Caco-2 (cell line): ENCODE results near the genes KCNN1, ARRDC2 and SSBP4.

DNA sequence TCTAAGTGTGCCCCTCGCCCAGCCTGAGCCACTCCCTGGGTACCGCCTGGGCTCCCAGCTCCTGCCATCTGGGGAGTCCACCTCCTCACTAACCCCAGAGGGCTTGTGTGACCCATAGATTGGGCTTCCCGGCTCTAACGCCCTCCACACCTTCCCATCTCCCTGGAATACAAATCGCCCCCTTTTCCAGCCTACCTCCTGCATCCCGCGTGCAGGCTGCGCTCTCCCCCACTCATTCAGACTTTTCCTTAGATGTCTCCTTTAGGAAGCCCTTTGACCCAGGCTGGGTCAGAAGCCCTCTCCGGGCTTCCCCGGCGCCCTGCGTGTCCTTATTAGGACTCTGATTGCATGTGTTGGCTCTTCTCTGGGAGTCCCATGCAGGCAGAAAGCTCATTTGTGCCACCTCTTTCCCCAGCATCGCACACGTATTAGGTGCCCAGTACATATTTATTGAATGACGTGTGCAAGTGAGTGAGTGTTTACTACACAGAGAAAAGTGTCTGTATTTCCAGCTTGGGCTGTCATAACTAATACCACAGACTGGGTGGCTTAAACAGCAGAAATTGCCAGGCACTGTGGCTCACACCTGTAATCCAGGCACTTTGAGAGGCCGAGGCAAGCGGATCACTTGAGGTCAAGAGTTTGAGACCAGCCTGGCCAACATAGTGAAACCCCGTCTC is 803 bp downstream of the CCDC124 start:
- PRO-cap, result no peak
- RRBS, result no CpG with 5 or more reads among the region's 18 CpGs

GRCh38 chr19:17942454-17943203 is 9.8 kb downstream of the CCDC124 start:
- PRO-cap, result no peak
- RRBS, result 94% methylated on average over 16 of the region's 43 CpGs

GRCh38 chr19:17966765-17967208 is at the start of gene KCNN1:
Gene KCNN1 (plus strand): TSS chr19:17967107.
- PRO-cap, result no peak
- RRBS, result 94% methylated on average over 33 of the region's 47 CpGs

GRCh38 chr19:18000685-18000913 is 7.4 kb upstream of the ARRDC2 start:
- PRO-cap, result no peak
- RRBS, result no CpG with 5 or more reads among the region's 13 CpGs

DNA sequence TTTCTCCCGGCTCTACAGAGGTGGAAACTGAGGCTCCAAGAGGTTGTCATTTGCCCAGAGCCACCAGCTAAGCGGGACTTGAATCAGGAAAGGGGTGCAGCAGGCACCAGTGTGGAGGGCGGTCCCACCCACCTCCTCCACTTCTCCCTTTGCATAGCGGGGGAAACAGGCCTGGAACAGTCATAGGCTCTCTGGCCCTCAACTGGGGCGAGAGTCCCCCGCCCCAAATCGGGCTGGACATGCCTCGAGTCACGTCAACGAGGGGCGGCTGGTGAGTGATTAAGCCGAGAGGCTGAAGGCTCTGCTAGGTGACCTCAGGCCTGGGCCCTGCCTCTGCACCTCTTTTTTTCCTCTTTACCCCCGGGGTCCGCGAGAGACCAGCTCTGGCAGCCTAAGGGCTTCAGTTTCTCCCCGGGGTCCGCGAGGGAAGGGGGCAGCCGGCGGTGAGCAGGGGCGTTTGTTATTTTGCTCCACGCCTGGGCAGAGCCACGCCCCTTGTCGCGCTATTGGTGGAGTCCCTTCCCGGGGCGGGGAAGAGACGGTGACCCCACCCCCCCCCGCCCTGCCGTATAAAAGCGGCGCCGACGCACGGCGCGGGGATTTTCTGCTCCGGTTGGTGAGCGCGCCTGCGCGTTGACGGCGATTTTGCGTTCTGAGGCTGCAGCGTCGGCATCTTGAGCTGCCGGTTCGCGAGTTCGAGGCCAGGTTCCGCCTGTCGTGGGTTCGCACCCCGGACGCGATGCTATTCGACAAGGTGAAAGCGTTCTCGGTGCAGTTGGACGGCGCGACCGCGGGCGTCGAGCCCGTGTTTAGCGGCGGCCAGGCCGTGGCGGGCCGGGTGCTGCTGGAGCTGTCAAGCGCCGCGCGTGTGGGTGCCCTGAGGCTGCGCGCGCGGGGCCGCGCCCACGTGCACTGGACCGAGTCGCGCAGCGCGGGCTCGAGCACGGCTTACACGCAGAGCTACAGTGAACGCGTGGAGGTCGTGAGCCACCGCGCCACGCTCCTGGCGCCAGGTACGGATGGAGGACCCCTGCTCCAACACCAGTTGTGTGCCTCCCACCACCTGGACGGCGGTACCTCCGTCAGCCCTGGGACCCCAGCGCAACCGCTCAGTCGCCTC is at the start of gene ARRDC2:
Gene ARRDC2 (plus strand): TSS at position 599 of the 1,120 bp plus-strand sequence.
- PRO-cap, result no peak
- RRBS, result 96% methylated on average over 48 of the region's 106 CpGs

GRCh38 chr19:18010044-18010640 is 2.2 kb downstream of the ARRDC2 start:
- PRO-cap, result no peak
- RRBS, result 96% methylated on average over 4 of the region's 15 CpGs

DNA sequence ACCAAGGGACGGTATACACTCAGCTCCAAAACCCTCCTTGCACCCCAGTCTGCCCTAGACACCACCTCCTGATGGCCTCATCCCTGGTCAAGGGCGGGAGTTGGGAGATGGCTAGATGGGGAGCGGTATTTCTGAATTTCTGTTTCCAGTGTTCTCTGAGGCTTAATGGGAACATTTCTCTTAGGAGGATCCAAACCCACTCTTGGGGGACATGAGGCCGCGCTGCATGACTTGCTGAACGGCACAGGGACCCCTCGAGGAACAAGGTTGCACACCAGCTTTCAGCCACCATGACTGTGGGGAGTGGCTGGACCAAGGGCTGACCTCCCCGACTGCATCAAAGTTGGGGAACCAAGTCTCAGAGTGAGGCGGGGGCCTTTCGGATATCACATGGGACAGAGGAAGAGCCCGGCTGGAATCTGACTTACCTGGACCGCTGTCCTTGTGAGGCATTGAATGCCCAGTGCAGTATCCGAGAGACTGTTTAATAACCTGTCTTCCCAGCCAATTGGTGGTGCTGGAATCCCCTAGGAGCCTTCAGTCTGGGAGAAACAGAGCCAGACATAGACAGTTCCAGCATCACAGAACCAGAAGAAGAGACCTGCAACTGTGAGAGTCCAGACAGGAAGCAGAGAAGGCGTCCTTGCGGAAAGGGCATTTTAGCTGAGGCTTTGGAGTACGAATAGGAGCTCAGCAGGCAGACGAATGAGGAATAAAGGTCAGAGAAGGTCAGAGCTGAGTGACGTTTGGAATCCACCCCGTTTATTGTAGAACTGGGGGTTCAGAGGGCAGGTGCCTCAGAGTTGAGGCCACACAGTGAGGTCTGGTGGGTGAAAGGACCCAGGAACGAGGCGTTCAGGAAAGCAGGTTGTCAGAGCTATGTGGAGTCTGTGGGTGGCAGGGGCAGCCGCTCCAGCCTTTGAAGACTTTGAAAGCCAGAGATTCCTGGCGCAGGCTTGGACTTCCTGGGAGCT is 5.0 kb downstream of the ARRDC2 start:
- PRO-cap, result no peak
- RRBS, result no CpG with 5 or more reads among the region's 23 CpGs

- PRO-cap, result no peak
- RRBS, result no CpG with 5 or more reads among the region's 16 CpGs
Observed at GRCh38 chr19:18090971-18091660, 4.4 kb upstream of the IL12RB1 start.

DNA sequence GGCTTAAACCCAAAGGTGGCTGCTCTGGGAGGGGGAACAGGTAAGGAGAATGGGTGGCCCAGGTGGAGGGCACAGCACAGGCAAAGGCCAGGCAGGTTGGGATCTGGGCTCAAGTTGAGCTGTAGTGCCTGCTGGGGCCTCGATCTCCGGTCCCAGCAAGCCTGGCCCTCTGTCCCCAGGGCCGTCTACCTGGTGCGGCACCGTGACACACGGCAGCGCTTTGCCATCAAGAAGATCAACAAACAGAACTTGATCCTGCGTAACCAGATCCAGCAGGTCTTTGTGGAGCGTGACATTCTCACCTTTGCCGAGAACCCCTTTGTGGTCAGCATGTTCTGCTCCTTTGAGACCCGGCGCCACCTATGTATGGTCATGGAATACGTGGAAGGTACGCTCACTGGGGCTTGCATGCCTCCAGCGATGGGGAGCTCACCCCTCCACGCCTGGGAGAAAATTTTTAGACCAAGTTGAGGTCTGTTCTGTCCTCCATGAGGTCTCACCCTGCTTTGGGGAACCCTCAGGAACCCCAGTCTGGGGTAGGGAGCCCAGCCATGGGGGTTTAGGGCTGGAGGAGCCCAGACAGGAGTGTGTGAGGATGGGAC is 22.5 kb upstream of the PIK3R2 start:
- PRO-cap, result no peak
- RRBS, result no CpG with 5 or more reads among the region's 16 CpGs

DNA sequence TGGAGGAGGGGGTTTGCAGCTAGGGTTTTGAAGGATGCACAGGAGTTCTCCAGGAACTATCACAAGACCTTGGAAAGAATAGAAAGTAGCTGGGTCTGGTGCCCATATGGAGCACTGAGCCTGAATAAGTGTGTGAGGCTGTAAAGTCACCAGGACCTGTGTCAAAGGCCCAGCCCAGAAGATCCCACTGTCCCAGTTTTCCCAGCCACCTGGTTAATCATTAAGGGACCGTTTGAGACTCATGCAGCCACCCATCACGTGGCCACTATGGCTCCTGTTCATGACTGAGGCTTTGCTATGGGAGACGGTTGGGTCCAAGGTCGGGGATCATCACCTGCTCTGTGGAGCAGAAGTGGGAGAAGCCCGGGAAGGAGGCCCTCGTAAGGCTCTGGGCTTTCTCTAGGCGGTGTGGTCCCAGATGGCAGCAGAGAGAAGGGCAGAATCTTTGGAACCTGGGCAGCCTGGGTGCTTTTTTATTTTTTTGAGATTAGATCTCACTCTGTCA is 17.0 kb upstream of the PIK3R2 start:
- PRO-cap, result no peak
- RRBS, result no CpG with 5 or more reads among the region's 7 CpGs

DNA sequence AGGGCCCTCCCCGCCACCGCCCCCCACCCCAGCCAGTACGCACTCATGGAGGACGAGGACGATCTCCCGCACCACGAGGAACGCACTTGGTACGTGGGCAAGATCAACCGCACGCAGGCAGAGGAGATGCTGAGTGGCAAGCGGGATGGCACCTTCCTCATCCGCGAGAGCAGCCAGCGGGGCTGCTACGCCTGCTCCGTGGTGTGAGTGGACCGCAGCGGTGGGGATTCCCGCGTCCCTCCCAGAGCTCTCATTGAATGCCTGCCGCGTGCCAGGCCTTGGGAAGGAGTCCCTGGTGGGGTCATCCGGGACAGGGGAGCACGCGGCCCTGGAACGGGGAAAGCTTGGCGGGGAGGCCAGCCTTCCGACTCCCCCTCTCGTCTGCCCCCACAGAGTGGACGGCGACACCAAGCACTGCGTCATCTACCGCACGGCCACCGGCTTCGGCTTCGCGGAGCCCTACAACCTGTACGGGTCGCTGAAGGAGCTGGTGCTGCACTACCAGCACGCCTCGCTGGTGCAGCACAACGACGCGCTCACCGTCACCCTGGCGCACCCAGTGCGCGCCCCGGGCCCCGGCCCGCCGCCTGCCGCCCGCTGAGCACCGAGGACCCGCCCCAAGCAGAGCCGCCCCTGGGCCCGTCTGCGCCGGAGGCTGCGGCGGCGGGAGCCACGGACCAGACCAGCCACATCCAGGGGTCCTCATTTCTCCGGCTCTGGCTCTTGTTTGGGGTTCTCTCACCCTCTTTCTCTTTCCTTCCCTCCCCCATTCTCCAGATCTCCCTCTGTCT is 4.7 kb upstream of the IFI30 start:
- PRO-cap, result no peak
- RRBS, result 96% methylated on average over 9 of the region's 67 CpGs

DNA sequence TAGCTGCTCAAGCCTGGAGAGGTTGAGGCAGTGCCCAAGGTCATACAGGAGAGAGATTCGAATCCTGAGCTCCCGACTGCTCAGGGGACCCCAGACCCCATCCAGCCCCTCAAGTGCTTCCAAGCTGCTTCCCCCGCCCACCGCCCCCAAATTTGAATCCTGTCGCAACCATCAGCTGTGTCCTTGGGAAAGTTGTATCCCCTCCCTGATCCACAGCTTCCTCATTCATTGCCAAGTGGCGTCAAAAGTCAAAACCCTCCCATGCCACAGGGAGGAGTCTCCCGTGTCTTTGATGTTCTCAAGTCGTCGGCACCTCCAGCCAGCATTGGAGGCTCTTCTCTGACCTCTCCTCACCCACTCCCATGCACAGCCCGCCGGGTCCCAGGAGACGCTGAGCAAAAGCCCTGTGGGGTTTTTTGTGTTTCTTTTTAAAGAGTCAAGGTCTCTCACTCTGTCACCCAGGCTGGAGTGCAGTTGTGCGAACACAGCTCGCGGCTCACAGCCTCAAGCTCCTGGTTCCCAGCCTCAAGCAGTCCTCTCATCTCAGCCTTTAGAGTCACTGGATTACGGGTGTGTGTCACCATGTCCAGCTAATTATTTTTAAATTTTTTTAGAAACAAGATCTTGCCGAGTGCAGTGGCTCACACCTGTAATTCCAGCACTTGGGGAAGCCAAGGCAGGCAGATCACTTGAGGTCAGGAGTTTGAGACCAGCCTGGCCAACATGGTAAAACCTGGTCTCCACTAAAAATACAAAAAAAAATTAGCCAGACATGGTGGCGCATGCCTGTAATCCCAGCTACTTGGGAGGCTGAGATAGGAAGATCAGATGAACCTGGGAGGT is 2.7 kb upstream of the IFI30 start:
- PRO-cap, result no peak
- RRBS, result no CpG with 5 or more reads among the region's 18 CpGs

DNA sequence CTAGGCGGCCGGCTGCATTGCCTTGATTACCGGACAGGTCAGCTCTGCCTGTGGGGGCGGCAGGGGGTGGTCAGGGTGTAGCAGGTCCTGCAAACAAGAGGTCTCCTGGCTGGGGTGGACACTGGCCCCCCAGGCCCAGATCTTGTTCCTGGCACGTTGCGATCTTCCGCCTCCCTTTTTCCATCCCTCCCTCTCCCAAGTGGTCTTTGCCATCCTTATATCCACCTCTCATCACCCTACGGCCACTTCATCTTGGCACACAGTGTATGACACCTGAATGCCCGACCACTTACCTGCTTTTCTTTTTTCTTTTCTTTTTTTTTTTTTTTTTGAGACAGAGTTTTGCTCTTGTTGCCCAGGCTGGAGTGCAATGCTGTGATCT is 6.8 kb downstream of the IQCN start:
- PRO-cap, result no peak
- RRBS, result 79% methylated on average over 2 of the region's 9 CpGs

GRCh38 chr19:18380013-18380778 is 5.8 kb upstream of the GDF15 start:
- PRO-cap, result bidirectional peak, plus-strand start at chr19:18380345, minus-strand start at chr19:18380192; bidirectional peak, plus-strand start at chr19:18380582, minus-strand start at chr19:18380402
- RRBS, result no CpG with 5 or more reads among the region's 20 CpGs

DNA sequence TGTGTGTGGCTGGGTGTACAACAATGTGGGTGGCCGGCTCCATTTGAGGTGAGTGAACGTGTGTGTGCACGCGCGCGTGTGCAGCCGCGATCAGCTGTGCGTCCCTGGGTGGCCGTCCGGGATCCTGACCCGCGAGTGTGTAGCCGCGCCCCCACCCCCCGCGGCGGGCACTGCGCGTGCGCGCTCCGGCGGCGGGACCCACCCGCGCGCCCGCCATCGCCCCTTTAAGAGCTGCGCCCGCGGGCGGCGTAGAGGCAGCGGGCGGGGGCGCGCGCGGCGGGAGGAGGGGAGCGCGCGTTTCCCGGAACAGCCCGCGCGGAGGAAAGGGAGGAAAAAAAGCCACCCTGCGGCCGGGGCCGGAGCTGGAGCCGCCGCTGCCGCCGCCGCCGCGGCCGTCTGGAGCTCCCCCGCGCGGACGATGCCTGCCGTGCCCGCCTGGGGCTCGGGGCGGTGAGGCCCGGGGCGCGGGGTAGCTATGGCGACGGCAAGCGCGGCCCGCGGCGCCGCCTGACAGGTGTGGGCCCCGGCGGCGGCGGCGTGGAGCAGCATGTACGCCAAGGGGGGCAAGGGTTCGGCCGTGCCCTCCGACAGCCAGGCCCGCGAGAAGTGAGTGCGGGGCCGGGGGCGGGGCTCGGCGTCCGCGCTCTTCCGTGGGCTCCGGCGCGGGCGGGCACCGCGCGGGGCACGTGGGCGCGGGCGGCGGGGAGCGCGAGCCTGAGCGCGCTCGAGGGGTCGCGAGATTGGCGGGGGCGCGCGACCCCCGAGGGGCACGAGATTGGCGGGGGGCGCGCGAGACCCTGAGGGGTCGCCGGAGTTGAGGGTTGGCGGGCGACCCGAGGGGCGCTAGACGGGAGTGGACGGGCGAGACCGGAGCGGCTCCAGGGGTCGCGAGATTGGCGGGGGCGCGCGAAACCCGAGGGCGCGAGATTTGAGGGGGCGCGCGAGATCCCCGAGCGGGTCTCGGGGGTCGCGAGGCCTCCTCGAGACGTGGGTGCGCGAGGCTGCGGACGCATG is at the start of gene SSBP4:
Gene SSBP4 (plus strand): TSS at position 297 of the 1,014 bp plus-strand sequence.
- PRO-cap, result bidirectional peak, plus-strand start at position 309 of the sequence, minus-strand start at position 126 of the sequence; bidirectional peak, plus-strand start at position 983 of the sequence, minus-strand start at position 855 of the sequence
- RRBS, result 2% methylated on average over 84 of the region's 161 CpGs

GRCh38 chr19:18437781-18438017 is 234 bp downstream of the ISYNA1 start:
- PRO-cap, result bidirectional peak, plus-strand start at chr19:18437894, minus-strand start at chr19:18437909
- RRBS, result 3% methylated on average over 28 of the region's 29 CpGs

DNA sequence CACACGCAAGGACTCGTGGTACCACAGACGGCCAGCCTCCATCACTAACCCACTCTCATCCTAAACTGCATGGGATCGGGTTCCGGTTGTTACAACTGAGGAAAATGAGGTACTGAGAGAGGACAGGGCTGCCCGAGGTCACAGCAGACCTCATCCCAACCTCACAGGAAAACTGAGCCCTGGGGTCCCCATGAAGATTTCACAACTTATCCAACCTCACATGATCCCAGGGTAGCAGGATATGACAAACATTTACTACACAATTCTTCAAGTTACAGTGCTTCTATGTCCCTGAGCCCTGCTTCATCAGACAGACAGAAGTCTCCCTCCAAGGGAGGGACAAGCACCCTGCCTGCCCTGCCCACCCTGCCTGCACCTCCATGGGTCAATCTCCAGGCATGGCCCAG is 38.4 kb downstream of the ELL start:
- PRO-cap, result no peak
- RRBS, result no CpG with 5 or more reads among the region's 6 CpGs

- PRO-cap, result no peak
- RRBS, result no CpG with 5 or more reads among the region's 24 CpGs
Observed at GRCh38 chr19:18502207-18503352, 19.3 kb downstream of the ELL start.

GRCh38 chr19:18542663-18543349 is 567 bp downstream of the FKBP8 start:
- PRO-cap, result bidirectional peak, plus-strand start at chr19:18543196, minus-strand start at chr19:18543186
- RRBS, result 2% methylated on average over 6 of the region's 42 CpGs

DNA sequence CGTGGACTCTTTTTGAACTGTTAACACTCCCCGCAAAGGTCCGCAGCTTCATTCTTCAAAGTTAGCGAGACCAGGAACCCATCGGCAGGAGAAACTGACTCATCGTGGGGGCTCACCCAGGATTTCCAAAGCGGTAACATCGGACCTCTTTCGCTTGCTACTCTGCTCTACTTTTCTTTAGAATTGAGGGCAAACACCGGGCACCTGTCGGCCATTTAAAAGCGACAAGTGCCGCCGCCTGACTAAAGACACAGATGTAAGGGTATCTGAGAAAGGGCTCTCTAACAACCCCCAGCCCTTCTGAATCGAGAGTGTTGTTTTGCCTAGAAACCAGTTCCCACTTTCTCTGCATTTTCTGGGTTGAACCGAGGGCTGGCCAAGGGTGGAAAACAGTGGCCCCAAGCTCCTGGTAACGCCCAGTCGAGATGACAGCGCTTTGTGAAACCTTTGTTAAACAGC is 5.8 kb downstream of the UBA52 start:
- PRO-cap, result no peak
- RRBS, result no CpG with 5 or more reads among the region's 19 CpGs